ENCODE data around the genes WDR89, MTHFD1 and PPP1R36.

DNA sequence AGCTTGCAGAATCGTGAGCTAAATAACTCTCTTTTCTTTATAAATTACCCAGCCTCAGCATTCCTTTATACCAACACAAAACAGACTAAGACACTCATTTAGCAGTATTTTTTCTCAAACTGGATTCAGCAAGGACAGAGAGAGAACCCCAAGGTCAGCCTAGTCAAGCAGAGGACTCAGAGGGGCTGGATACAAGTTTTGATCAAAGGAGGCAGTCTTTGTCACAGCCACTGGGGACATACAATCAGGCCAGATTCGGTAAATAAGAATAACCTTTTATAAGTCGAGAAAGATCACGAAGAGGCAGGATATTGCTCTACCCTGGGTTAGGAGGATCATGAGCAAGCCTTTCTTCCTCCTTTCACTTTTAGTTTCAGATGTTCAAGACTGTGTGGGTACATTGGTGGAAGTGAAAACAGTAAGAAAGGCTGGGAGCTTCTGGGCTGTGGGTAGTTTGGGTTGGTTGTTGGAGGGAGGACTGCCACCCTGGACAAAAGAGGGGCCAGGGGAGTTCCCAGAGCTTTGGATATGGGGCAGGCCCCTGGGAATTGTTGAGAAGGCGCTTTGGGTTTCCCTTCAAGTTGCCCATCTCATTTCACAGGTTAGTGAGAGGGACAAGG is 77.4 kb downstream of the SYT16 start:
- RRBS, result no CpG with 5 or more reads among the region's 5 CpGs

GRCh38 chr14:62691992-62692590 is 353.2 kb downstream of the KCNH5 start:
- RRBS, result no CpG with 5 or more reads among the region's 3 CpGs

DNA sequence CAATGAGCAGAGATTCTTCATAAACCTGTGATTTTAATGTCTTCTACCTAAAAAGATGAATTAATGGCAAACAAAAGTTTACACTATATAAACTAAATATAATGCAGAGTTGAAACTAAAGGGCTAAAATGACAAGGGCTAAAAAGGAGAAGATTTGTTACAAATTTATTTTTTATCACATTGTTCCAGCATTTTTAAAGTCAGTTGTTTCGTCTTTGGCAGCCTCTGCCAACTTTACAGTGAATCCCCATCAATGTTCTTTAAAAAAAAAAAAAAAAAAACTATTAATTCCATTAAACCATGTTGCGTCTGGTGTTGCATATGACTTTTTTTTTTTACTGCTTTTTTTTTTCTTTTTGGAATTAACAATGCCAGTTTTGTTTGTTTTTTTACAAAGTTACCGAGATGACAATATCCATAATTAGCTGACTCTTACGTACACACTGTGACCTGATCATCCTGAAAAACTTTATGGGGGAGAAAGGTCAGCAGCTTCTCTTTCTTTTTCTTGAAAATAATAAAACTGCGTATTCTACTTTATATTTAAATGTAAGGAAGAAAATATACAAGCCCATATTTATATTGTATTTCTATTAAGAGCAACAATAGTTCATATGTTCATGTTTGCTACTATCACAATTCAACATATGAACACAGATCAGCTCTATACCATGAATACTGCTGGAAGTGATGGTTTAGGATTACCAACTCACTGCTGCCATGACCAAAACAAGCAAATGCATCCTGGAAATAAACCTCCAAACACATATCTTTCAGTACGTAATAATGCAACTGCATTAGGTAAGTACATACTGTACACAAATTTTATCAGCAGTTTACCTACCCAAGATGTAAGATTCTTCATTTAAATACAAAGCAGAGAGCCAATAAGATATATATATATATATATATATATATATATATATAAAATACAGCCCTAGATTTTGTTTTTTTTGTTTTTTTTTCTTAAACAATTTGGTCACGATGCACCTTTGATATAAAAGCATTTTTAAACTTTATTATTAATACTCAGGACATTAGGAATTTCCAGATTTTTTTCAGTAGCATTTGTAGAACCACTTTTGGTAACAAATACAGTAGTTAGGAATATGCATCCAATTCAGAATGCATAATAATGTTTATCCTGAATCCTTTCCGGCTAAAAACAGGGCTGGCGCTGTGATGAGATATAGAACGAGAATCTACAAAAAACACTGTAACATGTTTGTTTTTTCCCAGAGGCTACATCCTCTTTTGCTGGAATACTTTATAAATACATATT is 55.4 kb upstream of the GPHB5 start:
- RRBS, result no CpG with 5 or more reads among the region's 10 CpGs

DNA sequence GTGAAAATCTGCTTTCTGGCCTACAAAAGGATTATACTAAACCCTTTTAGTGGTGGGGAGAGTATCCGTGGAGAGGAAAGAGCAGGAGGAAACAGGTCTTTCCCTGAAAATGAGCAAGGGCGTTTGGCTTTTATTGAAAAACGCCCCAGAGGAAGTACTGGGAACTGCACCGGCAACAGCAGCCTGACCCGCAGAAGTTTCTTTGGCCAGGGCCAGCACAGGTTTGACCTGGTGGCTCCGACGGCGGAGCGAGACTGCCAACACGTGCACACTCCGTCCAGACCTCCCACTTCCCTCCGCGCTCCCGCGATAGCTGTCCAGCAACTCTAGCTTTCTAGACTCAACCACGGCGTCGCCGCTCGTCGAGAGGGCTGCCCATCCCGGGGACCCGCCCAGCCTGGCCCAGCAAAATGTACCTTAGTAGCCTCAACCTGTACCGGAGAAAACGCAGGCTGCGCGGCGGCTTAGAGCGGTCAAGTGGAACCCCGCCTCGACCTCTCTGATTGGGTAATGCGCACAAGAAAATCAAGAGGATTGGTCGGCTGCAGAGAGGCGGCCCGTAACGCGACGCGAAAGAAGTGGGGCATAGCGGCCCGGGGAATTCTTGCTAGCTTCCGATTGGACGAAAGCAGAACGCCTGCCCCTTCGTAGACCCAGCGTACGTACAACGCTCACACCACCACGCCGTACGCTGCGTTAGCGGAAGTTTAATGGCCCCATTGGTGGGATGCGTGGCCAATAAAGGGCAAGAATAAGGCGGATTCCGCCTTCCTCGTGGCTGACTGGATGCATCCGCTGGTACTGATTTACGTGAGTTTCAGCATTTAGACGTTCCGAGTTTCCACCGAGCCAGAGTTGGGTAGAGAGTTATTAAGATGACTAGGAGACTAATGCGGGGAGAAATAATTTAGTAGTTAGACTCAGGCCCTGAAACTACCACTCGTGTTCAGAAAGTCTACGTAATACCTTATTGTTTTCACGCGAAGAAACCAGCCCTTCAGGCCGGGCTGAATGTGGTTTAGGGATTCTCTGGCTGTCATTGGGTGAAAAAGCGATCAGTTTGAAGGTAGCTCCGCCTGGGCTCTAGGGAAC is at the start of gene WDR89:
Gene WDR89, minus strand, starts transcription at position 484 of the 1,092 bp plus-strand sequence.
- RRBS, result 4% methylated on average over 3 of the region's 70 CpGs

- RRBS, result no CpG with 5 or more reads among the region's 3 CpGs
Measured at GRCh38 chr14:63686475-63686811, 41.4 kb downstream of the SGPP1 start.

GRCh38 chr14:63893505-63894057 is 40.8 kb downstream of the SYNE2 start:
- RRBS, result no CpG with 5 or more reads among the region's 5 CpGs

- RRBS, result no CpG with 5 or more reads among the region's 6 CpGs
Measured at GRCh38 chr14:64062609-64063066, 209.8 kb downstream of the SYNE2 start.

DNA sequence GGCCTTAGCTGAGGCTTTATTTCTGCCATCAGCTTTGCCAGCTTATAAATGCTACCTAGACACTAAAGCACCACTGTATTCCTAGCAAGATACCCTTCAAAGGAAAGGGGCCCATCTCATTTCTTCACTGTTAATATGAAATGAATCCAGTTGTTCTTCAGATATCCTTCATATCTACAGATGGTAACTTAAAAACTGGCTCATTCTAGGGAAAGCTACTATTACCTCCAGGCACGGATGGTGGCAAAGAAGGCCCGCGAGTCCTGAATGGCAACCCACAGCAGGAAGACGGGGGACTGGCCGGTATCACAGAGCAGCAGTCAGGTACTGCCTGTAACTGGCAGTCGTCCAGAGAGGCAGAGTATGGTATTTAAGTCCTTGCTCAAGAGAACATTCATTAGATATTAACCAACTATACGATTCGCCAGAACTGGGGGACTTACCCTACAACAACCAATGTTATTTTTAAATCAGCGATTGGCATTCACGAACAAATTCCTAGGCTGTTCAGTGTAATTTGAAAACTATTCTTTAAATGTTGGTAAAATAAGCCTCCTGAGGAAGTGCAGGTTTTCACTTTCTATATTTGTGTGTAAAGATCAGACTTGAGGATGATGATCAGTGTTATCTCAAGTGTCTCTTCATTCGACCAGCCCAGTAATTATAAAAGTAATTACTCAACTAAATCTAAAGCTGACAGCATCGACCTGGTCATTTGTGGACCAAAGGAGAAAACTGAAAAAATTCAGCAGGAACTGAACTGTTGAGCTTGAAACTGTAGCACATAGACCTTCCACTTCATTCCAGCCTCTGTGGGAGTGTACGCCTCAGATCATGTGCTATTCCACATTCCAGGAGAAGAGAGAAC is 75.7 kb downstream of the ESR2 start:
- RRBS, result no CpG with 5 or more reads among the region's 13 CpGs

DNA sequence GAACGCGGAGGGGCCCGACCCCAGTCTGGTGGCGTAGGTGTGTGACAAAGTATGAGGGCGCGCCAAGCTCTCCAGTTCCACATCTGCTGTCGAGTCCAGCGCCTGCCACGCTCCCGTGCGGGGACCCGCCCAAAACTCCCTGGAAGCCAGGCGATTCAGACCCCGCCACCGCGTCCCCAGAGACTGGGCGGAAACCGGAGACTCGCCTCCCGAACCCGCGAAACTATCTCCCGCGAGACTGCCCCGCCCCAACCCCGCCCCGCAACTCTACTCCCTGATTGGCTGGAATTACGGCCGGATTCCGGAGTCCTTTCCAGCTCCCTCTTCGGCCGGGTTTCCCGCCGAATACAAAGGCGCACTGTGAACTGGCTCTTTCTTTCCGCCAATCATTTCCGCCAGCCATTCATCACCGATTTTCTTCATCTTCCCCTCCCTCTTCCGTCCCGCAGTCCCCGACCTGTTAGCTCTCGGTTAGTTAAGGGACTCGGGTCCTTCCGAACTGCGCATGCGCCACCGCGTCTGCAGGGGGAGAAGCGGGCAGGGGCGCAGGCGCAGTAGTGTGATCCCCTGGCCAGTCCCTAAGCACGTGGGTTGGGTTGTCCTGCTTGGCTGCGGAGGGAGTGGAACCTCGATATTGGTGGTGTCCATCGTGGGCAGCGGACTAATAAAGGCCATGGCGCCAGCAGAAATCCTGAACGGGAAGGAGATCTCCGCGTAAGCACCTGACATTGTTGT is at the start of gene MTHFD1:
Gene MTHFD1, plus strand, starts transcription at position 599 of the 735 bp plus-strand sequence.
- RRBS, result 0% methylated on average over 5 of the region's 60 CpGs

DNA sequence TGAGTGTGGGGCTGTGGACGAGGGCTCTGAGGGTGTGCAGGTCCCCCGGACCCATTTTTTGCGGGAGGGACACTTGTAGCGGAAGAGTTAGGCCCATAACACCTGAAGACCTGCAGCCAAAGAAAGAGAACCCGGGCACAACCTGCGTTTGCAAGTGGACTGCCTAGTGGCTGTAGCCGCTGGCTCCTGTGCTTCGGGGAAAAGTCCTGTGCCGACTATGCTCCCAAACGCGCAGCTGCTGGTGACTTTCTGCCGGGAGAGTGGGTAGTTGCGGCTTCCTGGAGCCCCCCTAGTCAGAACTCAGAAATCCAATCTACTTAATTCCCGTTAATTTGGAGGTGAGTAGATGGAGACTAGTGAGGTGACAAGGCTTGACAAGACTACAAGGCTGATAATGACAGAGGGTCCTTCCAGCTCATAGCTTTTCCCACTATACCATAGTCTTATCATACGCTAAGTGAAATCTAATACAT is 373 bp downstream of the MTHFD1 start:
- RRBS, result 2% methylated on average over 4 of the region's 15 CpGs

GRCh38 chr14:64427271-64427610 is 38.1 kb upstream of the AKAP5 start:
- RRBS, result no CpG with 5 or more reads among the region's 5 CpGs

DNA sequence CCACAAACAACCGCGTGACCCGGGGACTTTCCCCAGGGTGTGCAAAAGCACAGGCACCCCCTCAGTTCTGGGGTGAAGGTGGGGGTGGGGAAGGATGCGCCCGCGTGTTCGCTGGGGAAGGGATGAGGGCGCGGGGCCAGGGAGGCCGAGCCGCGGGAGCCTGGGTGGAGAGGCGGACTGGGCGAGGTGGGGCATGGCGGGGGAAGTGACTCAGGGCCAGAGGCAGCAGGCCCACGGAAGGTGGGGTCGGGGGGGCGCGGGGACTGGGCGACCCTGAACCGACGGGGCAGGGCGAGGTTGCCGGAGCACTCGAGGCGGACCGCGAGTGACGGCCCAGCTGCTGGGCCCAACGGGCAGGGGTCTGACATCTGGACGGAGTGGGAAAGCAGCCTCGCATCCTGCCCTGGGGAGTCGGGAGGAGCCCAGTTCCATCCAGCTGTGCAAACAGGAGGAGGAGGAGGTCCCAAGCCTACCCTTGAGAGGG is 418 bp upstream of the ZBTB25 start:
- RRBS, result no CpG with 5 or more reads among the region's 33 CpGs

DNA sequence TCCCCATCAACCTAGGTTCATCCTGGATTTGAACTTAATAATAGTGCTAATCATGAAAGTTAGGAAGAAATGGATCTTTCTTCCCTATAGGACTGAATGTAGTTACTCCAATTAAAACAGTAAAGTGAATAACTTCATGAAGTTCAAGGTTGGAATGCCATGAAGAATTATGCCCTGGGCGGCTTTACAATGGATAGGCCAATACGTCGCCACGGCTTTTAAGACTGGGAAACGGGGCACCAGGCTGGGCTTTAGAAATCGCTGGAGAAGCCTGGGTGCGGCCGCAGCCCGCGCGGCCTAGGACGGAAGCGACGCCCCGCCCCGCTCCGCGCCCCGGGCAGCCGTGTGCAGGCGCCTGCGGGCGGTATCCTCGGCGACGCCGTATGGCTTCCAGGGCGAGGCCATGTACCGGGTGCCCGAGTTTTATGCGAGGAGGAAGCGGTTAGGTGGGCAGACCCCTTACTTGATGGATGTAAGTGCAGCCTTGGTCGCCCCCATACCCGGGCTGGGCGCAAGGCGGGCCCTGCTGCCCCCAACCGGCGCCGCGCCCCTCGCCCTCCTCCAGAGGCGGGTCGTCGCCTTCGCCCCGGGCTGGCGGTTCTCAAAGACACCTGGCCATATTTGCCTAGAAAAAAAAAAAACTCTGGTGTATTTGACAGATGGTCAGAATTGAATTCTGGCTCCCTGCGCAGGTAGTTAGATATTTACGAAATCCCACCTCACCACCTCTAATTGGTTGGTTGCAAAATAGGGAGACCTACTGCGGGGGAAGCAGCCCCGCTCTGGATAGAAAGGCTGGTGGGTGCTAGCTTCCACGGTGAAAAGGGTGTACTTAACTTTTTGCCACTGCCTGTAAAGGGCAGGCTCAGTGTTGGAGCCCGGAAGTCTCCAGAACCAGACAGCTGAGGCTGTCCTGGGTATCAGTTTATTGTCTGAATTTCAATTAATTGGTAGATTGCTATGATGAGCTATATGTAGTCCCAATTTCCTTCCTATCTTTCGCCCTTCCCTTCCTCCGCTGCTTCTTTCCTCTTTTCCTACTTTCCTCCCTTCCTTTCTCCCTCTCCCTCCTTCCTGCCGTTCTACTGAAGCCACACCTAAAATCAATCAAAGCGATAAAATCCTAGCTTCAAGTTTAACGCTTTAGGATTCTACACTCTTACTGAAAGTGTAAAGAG is at the start of gene PPP1R36:
Gene PPP1R36, plus strand, starts transcription at position 367 of the 1,178 bp plus-strand sequence.
- RRBS, result 10% methylated on average over 26 of the region's 58 CpGs

DNA sequence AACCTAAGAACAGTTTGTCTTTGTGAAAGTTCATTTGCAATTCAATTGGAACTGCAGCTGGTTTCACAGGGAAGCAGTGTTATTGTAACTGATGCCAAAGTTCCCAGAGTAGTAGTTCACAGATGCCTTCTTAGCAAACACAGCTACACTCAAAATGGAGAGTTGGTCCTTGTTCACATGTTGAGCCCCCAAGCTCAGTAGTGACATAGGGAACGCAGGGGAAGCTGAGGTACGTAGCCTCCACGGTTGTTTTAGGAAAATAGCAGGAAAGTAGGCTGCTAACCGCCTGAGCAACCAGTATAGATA is 23.4 kb downstream of the PPP1R36 start:
- RRBS, result no CpG with 5 or more reads among the region's 4 CpGs

DNA sequence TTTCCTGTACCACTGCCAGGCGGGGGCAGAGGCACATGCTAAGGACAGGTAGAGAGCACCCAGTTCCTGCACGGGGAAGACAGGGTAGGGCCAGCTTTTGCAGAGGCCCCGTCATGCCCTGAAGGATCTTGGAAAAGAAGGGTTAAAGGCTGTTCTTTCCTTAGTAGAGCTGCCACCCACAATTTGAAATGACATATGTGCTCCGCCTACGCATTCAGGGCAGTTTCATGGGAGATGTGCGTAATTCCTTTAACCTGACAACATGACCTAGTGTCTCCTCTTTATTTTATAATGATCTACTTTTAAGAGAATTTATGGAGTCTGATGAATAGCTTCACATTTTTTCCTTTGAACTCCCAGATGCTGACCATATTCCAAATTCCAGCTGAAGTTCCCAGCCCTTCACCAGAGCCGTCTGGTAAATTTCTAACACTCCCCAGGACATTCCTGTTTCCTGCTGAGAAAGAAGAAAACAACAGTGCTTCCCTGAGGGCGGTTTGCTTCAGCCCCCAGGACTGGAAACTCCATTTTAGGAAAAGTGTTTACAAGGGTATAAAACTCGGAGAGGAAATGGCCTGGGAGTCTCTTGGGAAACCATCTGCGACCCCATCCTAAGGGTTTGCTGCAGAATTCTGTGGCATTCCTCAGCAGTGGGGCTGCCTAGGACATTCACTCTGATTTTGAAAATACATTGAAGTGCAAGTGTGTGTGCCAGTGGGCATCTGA is 58.8 kb upstream of the PLEKHG3 start:
- RRBS, result no CpG with 5 or more reads among the region's 10 CpGs

- RRBS, result no CpG with 5 or more reads among the region's 27 CpGs
Measured at GRCh38 chr14:64702951-64703588, 1.2 kb upstream of the PLEKHG3 start.

GRCh38 chr14:64705348-64705814 is 1.2 kb downstream of the PLEKHG3 start:
- RRBS, result 23% methylated on average over 6 of the region's 18 CpGs

- RRBS, result no CpG with 5 or more reads among the region's 19 CpGs
Measured at GRCh38 chr14:64708031-64709176, 4.2 kb downstream of the PLEKHG3 start.

- RRBS, result no CpG with 5 or more reads among the region's 10 CpGs
Measured at GRCh38 chr14:64717645-64718486, 13.6 kb downstream of the PLEKHG3 start.

DNA sequence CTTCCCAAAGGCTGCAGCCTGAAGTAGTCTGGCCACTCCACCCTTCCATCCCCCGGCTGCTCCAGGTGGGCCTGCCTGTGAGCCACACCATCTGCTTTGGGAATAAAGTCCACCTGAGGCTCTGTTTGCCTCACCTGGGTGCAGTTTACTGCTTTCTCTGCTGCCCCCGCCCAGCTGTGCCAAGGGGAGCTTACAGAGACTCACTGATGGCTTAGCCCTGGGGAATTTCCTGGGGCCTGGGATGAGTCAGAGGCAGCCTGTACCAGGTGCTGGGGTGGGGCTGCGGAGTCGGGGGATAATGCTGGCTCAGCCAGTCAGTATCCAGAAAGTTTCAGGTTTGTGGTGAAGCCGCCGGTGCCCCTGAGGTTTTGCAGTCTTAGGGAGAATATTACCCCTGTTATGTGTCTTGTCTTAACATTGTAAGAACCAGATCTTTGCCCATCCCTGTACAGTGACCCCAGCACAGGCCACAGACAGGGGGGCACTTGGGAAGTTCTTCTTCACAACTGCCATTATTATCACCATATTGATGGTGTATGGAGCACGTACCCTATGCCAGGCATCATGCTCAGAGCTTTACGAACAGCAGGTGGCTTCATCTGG is 22.4 kb downstream of the PLEKHG3 start:
- RRBS, result no CpG with 5 or more reads among the region's 8 CpGs

Measured in AG09319 (cell line).